Cerebral cortex (tissue), 2 donors: ENCODE data around the gene TRAF3IP1.

- PRO-cap, 2 experiments = no peak in any of the 2 experiments
Measured at GRCh38 chr2:237496999-237497403, 9.9 kb downstream of the MLPH start.

- PRO-cap, 2 experiments = no peak in any of the 2 experiments
Measured at GRCh38 chr2:237497404-237497637, 10.3 kb downstream of the MLPH start.

GRCh38 chr2:237546384-237546935 is 19.9 kb upstream of the PRLH start:
- PRO-cap, 2 experiments = no peak in any of the 2 experiments

DNA sequence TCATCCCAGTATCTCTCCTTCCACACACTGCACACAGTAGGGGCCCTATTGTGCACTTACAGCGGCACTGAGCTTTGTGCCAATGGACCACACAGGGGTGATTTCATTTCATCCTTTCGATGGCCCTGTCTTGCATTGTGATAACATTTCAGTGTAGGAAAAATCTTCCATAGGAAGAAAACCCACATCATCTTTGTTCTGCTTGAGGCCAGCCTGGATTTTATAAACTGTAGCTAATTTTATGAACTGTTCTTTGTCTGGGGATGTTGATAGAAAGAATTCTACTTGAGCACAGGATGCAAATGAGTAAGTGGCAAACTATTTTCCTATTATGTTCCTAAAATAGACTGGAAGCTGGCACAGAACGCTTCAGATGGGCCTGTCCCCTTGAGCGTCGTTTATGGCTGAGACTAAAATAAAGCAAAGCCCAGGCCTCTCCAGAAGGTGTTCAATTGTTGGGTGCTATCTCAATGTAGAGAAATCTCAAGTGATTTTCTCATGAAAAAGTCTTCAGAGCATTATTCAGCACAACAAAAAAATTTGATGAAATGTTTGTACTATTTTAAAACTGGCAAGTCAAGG is 10.8 kb upstream of the LRRFIP1 start:
- PRO-cap, 2 experiments = no peak in any of the 2 experiments

- PRO-cap, 2 experiments = peak in 1 of 2 experiments; most common plus-strand start chr2:237689785 (in 1); most common minus-strand start chr2:237689543 (in 1)
Measured at GRCh38 chr2:237689196-237690274, 62.1 kb downstream of the LRRFIP1 start.

GRCh38 chr2:237756825-237757107 is 41.8 kb upstream of the RBM44 start:
- PRO-cap, 2 experiments = no peak in any of the 2 experiments

DNA sequence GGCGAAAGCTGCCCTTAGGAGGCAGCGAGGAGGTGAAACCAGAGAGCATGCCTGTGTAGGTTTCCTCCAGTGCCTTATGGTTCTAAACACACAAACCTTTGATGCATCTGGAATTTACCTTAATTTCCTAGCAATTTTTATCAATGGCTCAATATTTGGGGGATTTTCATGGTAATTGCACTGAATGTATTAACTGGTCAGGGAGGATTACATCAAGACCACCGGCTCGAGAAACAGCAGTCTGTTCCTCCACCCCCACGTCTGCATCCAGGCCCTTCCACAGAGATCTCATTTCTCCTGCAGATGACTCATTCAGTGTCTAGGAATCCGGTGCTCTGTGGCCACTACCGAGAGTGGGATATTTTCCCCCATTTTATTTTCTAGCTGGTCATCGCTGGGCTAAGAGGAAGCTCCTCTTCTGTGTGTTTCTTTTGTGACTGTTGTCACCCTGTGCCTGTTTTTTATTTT is 6.5 kb downstream of the RAMP1 start:
- PRO-cap, 2 experiments = peak in 1 of 2 experiments; most common plus-strand start position 318 of the sequence (in 1); most common minus-strand start position 265 of the sequence (in 1)

- PRO-cap, 2 experiments = no peak in any of the 2 experiments
Measured at GRCh38 chr2:237885847-237886420, 26.5 kb downstream of the RAMP1 start.

GRCh38 chr2:238057535-238057734 is 3.4 kb upstream of the SCLY start:
- PRO-cap, 2 experiments = no peak in any of the 2 experiments

DNA sequence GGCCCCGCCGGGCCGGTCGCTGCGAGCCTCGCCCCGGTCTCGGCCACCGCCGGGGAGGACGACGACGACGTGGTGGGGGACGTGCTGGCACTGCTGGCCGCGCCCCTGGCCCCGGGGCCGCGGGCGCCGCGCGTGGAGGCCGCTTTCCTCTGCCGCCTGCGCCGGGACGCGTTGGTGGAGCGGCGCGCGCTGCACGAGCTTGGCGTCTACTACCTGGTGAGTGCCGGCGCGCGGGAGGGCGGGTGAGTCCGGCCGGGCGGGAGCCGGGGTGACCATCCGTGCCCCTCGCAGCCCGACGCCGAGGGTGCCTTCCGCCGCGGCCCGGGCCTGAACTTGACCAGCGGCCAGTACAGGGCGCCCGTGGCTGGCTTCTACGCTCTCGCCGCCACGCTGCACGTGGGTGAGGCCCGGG is 5.0 kb downstream of the ERFE start:
- PRO-cap, 2 experiments = peak in 1 of 2 experiments; most common minus-strand start position 334 of the sequence (in 1)

DNA sequence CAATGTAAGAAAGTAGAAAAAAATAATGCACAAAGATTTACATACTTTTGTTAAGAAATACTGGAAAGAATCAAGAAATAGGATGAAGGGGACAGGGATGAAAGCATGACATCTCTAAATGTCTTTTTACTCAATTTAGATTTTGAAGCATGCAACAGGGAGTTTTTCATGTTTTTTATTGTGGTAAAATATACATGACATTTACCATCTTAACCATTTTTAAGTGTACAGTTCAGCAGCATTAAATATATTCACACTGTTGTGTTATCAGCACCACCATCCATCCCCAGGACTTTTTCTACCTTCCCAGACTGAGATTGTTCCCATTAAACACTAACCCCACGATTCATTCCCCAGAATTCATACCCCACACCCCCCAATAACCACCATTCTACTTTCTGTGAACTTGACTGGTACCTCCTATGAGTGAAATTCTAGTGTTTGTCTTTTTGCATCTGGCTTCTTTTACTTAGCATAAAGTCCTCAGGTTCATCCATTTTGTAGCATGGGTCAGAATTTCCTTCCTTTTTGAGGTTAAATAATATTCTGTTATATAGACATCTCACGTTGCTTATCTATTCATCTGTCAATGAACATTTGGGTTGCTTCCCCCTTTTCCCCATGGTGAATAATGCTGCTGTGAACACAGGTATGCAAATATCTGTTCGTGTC is 18.5 kb downstream of the ERFE start:
- PRO-cap, 2 experiments = no peak in any of the 2 experiments

DNA sequence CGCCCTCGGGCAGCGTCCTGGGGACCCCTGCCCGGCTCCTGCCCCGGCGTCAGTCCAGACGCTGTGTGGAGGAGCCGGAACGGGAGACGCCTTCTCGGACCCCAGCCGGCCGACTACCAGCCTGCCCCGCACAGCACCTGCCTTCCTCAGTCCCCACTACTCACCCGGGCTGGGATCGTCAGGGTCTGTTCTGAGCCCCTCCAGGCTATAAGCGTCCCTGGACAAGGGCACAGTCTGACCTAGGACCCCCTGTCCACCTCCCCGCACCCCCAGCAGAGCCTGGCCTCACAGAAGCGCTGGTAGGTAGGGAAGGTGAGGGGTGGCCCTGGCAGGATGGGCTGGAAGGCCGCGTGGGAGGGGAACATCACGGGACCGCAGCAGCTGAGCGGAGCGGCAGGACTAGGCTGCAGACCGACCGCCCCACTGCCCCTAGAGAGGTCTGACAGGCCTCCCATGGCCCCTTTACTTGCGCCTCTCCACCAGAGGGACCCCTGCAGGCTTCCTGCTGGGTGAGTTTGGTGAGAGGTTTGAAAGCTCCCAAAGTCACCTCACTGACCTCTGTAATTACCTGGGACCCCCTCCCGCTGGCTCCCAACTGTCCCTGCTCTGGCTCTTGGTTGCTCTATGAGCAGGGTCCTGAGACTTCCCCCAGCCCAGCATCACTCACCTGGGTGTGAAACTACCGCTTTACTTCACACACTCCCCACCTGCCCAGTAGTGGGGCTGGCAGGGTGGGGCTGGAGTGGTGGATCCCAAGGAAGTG is 1.5 kb upstream of the HES6 start:
- PRO-cap, 2 experiments = no peak in any of the 2 experiments

GRCh38 chr2:238263224-238264158 is 23.7 kb upstream of the HES6 start:
- PRO-cap, 2 experiments = no peak in any of the 2 experiments

GRCh38 chr2:238288743-238289864 is 694 bp upstream of the PER2 start:
- PRO-cap, 2 experiments = peak in 2 of 2 experiments; most common plus-strand start chr2:238288935 (in 1); most common minus-strand start chr2:238288776 (in 1)

GRCh38 chr2:238300562-238301126 is 12.2 kb upstream of the PER2 start:
- PRO-cap, 2 experiments = no peak in any of the 2 experiments

DNA sequence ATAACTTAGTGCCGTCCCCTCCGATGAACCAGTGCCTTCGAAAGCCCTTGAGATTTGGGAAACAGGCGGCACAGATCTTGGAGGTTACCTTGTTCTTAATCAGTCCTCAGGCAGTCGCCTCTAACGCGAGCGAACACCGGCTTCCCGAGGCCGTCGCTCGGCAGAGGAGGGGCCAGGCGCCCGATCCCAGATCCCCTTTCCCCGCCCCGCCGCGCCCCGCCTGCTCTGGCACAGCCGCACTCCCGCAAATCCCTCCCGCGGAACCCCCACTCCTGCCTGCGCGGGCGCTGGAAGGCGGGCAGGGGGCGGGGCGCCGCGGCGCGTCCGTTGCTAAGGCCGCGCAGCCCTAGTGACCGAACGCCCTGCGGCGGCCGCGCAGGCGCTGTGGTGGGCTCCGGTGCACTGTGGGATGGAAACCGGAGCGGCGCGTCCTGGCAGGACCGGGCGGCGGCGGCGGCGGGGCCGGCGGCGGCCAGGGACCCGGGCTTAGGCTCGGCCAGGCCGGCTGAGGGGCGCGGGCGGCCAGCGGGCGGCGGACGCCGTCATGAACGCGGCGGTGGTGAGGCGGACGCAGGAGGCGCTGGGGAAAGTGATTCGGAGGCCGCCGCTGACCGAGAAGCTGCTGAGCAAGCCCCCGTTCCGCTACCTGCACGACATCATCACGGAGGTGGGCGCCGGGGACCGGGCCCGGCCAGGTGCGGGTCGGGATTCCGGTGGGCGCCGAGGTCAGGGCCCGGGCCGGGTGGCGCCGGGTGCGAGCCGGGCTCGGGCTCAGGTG is at the start of gene TRAF3IP1:
TRAF3IP1 (plus strand) TSS at position 400 of the 778 bp plus-strand sequence.
- PRO-cap, 2 experiments = peak in 1 of 2 experiments; most common plus-strand start position 397 of the sequence (in 1); most common minus-strand start position 159 of the sequence (in 1)

GRCh38 chr2:238332679-238333124 is 12.4 kb downstream of the TRAF3IP1 start:
- PRO-cap, 2 experiments = no peak in any of the 2 experiments

DNA sequence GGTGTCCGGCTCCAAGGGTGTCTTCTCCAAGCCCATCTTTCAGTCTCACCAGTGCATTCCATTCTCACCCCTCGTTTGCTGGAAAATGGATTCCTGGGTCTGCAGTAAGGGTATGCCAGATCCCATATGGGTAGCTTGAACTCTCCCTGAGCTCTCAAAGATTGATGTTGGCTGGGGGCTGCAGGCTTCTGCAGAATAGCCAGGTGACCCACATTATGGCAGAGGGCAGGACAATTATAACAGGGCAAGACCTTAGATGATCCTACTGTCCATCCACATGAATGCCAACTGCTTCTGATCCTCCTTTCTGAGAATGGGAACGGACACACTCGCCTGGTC is 144.3 kb upstream of the TWIST2 start:
- PRO-cap, 2 experiments = no peak in any of the 2 experiments

DNA sequence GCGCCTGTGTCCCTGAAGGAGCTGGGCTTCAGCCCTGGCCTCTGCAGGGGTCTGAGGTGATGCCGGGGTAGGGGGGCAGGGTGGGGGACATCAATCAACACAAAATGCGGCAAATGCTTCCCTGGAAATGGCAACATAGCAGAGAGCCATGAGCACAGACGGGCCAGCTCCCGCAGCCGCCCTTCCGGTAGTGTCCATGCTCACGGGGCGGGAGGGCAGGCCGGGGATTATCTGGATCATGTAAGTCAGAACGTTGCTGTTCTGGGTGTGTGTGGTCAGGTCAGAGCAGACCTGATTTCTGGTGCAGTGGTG is 56.5 kb upstream of the TWIST2 start:
- PRO-cap, 2 experiments = no peak in any of the 2 experiments

DNA sequence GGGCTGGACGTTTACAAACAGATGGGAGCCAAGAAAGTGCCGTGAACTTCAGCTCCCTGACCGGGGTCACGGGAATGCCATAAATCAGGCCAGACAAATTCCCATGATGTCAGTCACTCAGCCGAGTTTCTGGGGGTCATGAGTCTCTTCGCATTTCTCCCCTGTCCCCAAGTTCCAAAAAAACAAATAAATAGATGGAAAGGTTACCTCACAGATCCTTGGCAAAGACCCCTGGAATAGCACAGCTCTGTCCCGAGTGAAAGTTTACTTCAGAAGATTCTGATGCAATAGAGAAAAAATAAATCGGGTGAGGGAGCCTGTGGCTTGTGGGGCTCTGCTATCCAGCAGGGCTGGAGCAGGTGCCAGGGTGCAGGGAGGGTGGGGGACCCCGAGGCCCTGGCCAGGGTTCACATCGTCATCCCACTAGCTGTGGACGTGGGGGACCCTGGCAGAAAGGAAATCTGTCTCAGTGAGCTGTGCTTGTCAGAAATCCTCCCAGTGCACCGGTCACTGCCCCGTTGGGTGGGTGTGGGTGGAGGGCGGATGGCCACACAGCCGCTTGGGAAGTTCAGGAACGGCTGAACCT is 27.8 kb downstream of the TWIST2 start:
- PRO-cap, 2 experiments = no peak in any of the 2 experiments